Peyer's patch (tissue), 4 donors: ENCODE measurements around the genes H2AC8 and BTN1A1.

GRCh38 chr6:25441403-25442043, 162.3 kb downstream of the CARMIL1 start:
- PRO-cap: no peak
- RAMPAGE, long total RNA, 4 experiments: no peak in any of the 4 experiments

DNA sequence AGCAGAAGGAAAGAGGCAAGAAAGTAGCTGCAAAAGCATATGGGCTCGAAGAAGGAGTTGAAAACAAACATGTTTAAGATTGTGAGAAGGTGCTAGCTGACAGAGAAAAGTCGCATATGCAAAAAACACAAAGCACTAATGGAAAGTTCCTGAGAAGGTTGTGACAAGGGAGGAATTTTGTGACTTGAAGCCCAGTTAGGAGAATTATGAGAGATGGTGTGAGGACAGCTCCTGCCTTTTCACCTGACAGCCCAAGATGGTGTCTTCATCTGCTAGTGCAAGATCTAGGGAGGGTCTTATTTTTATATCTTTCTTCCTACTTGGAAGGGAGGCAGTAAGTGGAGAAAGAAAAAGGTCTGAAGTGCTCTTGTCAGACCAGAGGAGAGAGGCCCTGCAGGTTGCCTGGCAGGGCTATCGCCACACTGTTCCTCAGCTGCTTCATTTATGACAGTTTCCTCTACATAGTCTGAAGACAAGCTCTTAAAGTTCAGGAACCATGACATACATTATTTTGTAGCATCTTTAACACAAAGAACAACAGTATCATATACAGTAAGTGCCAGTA, 27.4 kb downstream of the SLC17A4 start:
- PRO-cap: no peak
- RAMPAGE, long total RNA, 4 experiments: no peak in any of the 4 experiments

- PRO-cap: bidirectional peak, plus-strand start at chr6:26045384, minus-strand start at chr6:26045171
- RAMPAGE, long total RNA, 4 experiments: no peak in any of the 4 experiments
Observed at GRCh38 chr6:26045118-26045335, 157 bp upstream of the H3C3 start.

GRCh38 chr6:26052299-26053236, 3.7 kb downstream of the H1-2 start:
- PRO-cap: no peak
- RAMPAGE, long total RNA, 4 experiments: no peak in any of the 4 experiments

DNA sequence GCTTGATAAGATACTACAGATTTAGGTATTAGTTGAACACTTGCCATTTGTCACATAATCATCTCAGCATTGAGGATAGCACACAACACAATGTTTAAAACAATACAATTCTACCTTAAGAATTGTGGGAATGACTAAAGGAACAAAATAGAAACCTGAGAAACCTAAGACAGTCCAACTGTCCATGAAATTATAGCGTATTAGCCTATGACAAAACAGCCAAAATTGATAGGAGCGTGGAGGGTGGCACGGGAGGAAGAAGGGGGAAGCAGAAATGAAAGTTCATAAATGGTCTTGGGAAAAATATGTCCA, 2.2 kb downstream of the H1-2 start:
- PRO-cap: no peak
- RAMPAGE, long total RNA, 4 experiments: no peak in any of the 4 experiments

DNA sequence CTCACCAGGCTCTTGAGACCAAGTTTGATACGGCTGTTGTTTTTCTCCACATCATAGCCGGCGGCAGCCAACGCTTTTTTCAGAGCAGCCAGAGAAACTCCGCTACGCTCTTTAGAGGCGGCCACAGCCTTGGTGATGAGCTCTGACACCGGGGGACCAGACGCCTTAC, 223 bp downstream of the H1-2 start:
- PRO-cap: no peak
- RAMPAGE, long total RNA, 4 experiments: no peak in any of the 4 experiments

- PRO-cap: no peak
- RAMPAGE, long total RNA, 4 experiments: no peak in any of the 4 experiments
Observed at GRCh38 chr6:26103185-26103551, 565 bp upstream of the H4C3 start.

DNA sequence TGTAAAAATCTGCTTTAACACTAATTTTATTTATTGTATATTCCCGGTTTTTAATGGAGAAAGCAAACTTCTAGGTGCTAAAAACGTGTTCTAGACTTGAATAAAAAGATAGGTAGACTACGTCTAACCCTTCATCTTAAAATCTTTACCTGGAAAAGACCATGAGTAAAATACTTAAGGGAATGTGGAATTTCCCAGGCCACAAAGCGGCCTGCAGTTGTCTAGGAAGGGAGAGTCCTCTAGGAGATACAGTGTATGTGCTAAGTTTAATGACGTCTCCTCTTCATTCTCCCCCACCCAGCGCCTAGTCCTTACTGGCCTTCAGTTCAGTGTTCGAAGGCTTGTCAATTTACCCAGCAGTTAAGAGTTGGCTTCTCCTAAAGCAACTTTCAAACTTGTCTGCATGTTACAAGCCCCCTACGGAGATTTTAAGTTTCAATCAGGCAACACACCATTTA, 1.4 kb downstream of the H2BC4 start:
- PRO-cap: no peak
- RAMPAGE, long total RNA, 4 experiments: no peak in any of the 4 experiments

DNA sequence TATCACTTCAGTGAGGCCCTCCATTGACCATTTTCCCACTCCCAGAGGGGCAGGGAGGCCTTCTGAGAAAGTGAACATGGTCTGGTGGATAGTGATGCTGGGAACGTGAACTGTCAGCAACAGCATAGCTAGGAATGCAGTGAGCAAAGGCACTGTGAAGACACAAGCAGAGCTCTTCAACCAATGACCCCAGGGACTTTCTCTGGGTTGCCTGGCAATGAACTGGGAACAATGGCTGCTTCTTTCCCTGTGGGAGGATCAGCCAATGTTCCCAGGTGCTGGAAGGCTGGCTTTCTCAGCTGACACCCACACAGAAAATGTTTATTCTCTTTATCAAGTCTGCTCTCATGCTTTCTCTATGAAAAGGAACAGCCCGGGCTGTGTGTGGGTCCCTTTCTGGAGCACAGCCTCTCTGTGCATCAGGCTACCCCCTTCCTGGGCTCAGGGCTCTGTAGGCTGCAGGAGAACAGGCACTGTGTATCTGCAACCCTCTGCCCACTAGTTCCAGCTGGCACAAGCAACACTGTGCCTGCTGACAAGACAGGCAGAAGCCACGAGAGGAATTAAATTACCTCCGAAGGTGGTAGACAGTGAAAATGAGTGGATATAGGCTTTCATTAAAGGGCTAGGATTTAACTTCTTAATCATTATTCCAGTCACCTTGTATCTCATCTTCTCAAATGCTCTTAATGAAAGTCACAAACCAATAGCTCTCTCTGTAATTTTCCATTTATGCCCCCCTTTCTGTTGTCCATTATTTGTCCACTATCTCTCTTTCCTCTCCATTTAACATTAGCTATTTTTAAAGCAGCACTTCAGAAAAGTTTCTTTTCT, 14.6 kb upstream of the H1-4 start:
- PRO-cap: no peak
- RAMPAGE, long total RNA, 4 experiments: no peak in any of the 4 experiments

- PRO-cap: no peak
- RAMPAGE, long total RNA, 4 experiments: no peak in any of the 4 experiments
Observed at GRCh38 chr6:26202251-26202783, 2.1 kb upstream of the H4C5 start.

DNA sequence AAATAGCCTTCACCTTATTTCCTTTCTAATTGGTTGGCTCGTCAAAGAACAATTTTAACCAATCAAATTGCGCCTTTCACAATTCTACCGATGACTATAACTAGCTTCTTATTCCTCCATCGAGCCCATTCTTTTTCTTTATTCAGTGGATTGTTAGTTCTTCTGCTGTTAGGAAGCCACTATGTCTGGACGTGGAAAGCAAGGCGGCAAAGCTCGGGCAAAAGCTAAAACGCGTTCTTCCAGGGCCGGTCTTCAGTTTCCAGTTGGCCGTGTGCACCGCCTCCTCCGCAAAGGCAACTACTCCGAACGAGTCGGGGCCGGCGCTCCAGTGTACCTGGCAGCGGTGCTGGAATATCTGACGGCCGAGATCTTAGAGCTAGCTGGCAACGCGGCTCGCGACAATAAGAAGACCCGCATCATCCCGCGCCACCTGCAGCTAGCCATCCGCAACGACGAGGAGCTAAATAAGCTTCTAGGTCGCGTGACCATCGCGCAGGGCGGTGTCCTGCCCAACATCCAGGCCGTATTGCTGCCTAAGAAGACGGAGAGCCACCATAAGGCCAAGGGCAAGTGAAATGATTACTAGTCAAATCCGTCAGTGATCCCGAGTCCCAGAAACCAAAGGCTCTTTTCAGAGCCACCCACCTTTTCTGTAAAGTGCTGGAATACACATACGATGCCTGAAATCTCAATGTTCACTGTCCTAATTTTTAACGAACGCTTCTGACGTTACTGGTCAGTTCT, at the start of gene H2AC8:
Gene H2AC8 (plus strand): TSS at position 128 of the 744 bp plus-strand sequence.
- PRO-cap: bidirectional peak, plus-strand start at position 128 of the sequence, minus-strand start outside the sequence; bidirectional peak, plus-strand start at position 328 of the sequence, minus-strand start at position 403 of the sequence
- RAMPAGE, long total RNA, 4 experiments: start-site peak on the plus strand in 4 of 4 experiments, centred at positions 126 to 281 of the sequence, 5 to 52 reads per replicate

DNA sequence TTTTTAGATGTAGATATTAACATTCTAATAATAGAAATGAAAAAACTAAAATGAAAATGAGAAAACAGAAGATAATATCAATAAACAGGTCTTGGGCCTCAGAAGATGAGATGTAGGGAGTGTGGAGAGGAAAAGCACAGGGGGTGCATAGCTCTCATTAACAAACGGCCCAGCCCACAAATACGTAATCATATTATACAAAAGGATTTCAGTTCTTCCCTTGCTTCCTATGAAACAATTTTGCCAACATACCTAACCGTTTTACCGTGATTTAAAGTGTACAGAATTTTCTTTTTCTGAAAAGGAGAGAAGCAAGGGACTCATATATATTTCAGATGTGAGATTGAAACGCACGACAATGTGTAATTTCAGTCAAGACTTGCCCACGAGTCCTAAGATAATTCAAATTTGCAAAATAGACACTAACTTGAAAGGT, 1.7 kb upstream of the H3C6 start:
- PRO-cap: no peak
- RAMPAGE, long total RNA, 4 experiments: no peak in any of the 4 experiments

DNA sequence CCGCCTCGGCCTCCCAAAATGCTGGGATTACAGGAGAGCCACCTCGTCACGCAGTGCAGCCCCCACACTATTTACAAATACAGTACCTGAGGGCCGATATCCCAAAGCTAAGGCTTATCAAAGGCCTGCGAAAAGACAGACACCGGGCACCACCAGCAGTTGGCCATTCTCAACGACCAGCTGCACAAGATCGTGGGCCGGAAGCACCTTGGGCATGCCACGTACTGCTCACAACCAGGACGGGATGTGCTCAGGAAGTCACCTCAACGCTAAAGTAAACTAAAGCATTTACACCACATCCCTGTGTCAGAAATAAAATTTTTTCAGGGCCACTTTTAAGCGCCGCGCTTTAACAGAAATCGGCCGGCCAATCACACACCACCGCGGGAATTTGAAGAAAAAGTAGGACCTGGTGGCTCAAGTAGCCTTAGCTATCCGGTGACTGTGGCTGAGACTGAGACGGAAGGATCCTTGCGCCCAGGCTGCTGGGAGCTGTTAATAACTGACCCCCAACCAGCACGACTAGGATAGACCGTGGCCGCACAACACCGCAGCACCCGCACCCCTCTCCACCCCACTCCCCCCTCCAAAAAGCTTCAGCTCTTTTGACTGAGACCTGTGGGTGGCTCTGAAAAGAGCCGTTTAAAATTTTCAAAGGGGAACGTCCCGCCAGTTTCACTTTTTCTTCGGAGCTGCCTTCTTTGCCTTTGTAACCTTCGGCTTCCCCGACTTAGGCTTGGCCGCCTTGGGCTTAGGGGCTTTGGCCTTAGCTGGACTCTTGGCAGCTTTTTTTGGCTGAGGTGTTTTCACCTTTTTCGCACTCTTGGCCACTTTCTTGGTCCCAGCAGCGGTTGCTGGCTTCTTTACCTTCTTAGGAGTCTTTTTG, 951 bp downstream of the H1-3 start:
- PRO-cap: bidirectional peak, plus-strand start at position 434 of the sequence, minus-strand start at position 174 of the sequence; bidirectional peak, plus-strand start at position 645 of the sequence, minus-strand start at position 554 of the sequence
- RAMPAGE, long total RNA, 4 experiments: no peak in any of the 4 experiments

DNA sequence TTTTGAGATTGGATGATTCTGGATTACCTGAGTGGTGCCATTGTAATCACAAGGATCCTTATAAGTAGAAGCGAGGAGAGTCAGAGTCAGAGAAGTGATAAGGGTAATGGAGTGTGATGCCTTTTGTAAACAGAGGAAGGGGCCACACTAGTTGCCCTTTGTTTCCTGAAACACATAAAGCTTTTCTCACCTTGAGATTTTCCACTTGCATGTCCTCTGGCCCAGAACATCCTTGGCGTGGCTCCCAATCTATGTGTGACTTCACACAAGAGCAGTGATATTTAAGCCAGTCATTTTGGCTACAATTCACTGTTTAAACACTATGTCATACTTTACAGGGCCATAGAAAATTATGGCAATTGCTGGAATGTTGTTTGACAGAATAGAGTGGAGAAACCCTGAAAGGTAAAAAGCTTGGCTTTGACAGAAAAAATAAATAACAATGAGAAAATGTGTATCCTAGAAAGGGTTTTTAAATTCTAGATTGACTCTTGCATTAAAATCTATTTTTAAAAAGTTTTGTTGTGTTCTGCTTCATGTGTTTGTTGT, 3.0 kb downstream of the H4C7 start:
- PRO-cap: unidirectional peak, minus-strand start at position 230 of the sequence
- RAMPAGE, long total RNA, 4 experiments: no peak in any of the 4 experiments

GRCh38 chr6:26258152-26258987, 7.0 kb downstream of the H2BC9 start:
- PRO-cap: unidirectional peak, plus-strand start at chr6:26258507; unidirectional peak, plus-strand start at chr6:26258835
- RAMPAGE, long total RNA, 4 experiments: no peak in any of the 4 experiments

GRCh38 chr6:26295721-26296600, 10.6 kb upstream of the H4C8 start:
- PRO-cap: unidirectional peak, minus-strand start at chr6:26295772; unidirectional peak, minus-strand start at chr6:26296307
- RAMPAGE, long total RNA, 4 experiments: start-site peak on the minus strand in 1 of 4 experiments, at chr6:26295941-26295997 at its widest, 34 reads per replicate

DNA sequence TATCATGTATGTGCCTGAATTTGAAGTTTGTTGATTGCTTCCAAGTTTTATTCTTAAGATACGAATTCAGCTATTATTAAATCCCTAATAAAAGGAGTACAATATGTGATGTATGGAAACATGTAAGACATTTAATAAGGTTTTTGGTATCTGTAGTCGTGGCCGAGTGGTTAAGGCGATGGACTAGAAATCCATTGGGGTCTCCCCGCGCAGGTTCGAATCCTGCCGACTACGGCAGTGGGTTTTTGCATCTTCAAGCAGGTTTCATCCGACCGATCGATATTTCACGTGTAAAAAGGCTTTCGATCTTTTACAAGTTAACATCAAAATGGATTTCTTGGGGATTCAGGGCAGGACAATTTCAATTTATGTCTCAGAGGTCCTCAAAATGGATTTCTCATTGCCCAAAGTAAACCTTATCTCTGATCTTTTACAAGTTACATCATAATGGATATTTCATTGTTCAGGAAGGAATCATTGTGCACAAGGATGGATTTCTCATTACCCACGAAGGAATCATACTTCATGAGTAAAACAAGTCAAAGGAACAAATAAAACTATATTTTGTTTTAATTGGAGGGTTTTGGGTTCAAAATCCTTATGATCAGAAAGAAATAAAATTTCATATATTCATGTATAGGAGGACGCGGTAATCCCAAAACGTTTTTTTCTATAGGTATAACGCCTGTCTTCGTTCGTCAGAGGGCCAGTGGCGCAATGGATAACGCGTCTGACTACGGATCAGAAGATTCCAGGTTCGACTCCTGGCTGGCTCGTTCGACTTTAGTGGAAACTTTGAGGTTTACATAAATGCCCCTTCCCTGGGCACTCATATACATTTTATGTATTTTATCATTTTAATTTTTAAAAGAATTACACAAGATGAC, 37.3 kb upstream of the BTN3A2 start:
- PRO-cap: no peak
- RAMPAGE, long total RNA, 4 experiments: no peak in any of the 4 experiments

DNA sequence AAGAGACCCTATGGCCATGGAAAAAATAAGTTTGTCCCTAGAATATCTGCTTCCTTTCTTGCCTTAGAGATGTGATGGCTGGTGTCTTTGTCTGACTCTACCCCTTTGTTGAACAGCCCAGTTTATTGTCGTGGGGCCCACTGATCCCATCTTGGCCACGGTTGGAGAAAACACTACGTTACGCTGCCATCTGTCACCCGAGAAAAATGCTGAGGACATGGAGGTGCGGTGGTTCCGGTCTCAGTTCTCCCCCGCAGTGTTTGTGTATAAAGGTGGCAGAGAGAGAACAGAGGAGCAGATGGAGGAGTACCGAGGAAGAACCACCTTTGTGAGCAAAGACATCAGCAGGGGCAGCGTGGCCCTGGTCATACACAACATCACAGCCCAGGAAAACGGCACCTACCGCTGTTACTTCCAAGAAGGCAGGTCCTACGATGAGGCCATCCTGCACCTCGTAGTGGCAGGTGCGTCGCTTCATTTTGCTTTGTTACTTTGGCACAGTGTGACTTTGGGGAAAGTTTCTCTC, 1.7 kb downstream of the BTN2A1 start:
- PRO-cap: no peak
- RAMPAGE, long total RNA, 4 experiments: no peak in any of the 4 experiments

DNA sequence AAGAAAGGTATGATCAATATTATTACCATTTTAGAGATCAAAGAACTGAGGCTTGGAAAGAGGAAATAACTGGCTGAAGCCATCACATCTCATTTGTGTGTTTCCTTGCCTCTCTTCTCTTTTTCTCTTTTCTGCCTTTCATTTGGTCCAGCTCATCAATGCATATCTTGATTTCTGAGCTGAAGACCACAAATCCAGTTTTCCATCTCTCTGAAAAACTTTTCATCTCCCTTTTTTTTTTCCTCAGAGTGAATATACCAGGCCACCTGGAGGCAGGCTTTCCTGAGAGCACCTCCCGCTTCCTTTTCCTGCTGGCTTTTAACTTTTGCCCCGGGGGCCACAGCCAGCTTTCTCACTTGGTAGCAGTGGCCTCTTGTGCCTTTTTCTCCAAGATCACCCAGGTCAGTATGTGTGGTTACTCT, at the start of gene BTN1A1:
Gene BTN1A1 (plus strand): TSS at position 346 of the 422 bp plus-strand sequence.
- PRO-cap: no peak
- RAMPAGE, long total RNA, 4 experiments: no peak in any of the 4 experiments

- PRO-cap: no peak
- RAMPAGE, long total RNA, 4 experiments: no peak in any of the 4 experiments
Observed at GRCh38 chr6:26550123-26551018, 12.2 kb downstream of the HMGN4 start.